Neural progenitor cell (in vitro differentiated cells): ENCODE data around the gene IKBIP.

- RAMPAGE, long total RNA, result no peak
Observed at GRCh38 chr12:95474528-95474891, 558 bp downstream of the METAP2 start.

GRCh38 chr12:95739447-95740460, 50.8 kb downstream of the NTN4 start:
- RAMPAGE, long total RNA, result no peak

- RAMPAGE, long total RNA, result no peak
Observed at GRCh38 chr12:95842339-95842820, 16.4 kb upstream of the SNRPF start.

DNA sequence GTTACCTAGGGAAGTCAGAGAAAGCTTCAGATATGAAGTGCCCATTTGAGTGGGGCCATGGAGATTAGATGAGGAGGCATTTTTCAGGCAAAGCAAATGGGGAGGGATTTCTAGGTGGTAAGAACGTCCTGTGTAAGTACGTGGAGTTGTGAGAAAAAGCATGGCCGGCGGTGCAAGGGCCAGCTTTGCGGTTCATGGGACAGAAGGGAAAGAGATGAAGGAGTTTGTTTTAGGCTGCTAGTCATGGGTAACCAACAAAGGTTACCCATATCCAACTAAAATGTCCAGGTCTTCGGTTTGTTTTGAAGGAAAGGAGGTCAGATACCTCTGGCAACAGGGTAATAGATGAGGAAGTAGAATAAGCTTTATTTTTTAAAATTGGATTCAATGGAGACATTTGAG, 10.1 kb upstream of the SNRPF start:
- RAMPAGE, long total RNA, result no peak

- RAMPAGE, long total RNA, result no peak
Observed at GRCh38 chr12:95940229-95940972, 2.0 kb downstream of the CCDC38 start.

- RAMPAGE, long total RNA, result no peak
Observed at GRCh38 chr12:96278498-96279429, 84.6 kb downstream of the ELK3 start.

DNA sequence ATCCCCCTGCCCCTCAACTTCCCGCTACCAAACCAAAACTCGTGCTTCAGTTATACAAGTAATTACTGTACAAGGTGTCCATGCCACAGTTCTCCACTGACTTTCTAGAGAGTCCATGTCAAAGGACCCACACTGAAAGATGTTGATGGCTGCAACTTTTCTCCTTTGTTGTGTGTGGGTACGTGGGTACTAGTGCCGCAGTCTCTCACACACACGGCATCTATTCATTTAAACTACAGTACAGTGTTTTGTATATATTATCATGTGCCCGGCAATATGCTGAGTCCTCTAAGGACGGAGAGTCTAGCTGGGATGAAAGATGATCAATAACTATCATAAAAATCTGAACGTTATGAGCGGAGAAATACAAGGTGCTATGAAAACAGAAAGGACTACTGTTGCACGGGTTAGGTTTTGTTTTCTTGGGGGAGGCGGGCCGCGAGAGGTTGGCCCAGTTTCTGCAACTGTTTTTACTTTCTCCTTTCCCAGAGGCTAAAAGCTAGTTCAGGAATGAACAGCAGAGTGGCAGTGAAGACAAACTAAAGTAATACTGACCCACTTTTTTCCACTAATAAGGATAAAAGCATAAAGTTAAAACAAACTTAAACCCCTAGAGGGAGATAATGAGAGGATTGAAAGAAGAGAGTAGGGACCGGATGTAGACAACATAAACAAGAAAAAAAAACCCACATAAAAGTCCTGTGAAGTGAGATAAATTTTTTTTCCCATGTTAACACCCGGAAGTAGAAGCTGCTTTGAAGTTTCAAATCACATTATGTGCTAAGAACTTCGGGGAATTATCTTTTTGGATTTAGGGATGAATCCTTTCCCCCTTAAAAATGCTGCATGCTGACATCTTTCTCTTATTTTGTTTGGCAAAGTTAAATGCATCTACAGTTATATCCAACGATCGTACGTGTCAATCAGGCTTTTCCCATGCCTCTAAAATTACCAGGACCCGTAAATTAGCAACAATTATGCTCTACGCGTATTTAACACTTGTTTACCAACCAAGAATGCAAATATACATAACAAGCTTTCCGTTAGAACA, 879 bp upstream of the CDK17 start:
- RAMPAGE, long total RNA, result no peak

DNA sequence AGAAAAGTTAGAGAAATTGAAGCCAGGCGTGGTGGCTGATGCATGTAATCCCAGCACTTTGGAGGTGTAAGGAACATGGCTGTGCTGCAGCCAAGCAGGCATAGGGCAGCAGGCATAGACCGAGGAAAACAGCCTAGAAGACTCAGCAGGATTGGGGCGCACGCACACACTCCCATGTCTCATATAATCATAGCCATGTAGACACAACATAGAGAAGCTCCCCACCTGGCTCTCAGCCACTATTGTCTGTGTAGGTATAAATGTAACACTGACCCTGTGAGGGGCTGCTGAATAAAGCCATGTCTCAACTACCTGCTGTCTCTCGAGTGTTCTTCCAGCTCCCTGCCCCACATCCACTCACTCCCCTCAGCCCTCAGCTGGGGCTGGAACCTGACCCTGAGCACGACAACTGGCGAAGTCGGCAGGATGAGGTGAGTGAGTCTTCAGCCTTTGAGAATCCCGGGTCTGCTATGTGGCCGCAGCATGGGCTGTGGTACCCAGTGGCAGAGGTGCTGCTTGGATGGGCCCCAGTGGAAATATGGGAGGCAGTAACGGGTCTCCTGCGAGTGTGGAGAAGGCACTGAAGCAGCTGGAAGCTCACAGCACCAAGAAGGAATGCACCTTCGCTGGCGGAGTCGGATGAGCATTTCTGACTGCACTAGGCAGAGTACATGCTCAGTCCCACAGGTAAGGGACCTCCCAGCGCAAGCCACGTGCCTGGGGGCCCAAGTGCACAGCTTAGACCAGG, 95.7 kb upstream of the TMPO start:
- RAMPAGE, long total RNA, result no peak

GRCh38 chr12:98592718-98593163, 745 bp upstream of the SLC25A3 start:
- RAMPAGE, long total RNA, result no peak

GRCh38 chr12:98593164-98593567, 320 bp upstream of the SLC25A3 start:
- RAMPAGE, long total RNA, result no peak

DNA sequence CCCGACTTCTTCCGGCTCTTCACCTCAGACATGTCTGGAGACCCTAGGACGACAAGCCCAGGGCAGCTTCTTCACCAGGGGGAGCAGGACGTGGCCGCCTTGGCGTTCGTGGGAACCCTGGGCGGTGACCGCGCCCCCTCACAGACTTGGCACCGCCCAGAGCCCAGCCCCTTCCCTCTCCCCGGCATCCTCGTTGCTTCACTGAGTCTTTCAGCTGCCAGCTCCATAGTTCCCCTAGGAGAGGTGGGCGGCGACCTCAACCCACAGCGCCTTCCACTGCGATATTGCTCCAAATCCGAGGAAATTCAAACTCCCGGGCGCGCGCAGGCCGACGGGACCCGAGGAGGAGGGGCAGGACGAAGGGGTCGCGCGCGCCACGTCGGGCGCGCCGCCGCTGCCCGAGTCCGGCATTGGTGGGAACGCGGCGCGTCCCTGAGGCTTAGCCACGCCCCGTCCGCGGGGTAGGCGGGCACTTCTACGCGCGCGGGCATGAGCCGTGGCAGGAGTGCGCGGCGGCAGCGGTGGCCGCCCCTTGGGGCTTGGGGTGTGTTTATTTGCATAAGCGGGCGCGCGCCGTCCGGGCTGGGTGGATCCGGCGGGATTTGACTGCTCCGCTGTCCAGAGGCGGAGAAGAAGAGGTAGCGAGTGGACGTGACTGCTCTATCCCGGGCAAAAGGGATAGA, at the start of gene IKBIP:
Gene IKBIP, minus strand, starts transcription at position 119 of the 683 bp plus-strand sequence.
- RAMPAGE, long total RNA, result start-site peak on the minus strand centred at position 101 of the sequence, 51 bp wide, 196 and 334 reads in 2 replicates

GRCh38 chr12:98894255-98895671, 249.7 kb downstream of the APAF1 start:
- RAMPAGE, long total RNA, result no peak

DNA sequence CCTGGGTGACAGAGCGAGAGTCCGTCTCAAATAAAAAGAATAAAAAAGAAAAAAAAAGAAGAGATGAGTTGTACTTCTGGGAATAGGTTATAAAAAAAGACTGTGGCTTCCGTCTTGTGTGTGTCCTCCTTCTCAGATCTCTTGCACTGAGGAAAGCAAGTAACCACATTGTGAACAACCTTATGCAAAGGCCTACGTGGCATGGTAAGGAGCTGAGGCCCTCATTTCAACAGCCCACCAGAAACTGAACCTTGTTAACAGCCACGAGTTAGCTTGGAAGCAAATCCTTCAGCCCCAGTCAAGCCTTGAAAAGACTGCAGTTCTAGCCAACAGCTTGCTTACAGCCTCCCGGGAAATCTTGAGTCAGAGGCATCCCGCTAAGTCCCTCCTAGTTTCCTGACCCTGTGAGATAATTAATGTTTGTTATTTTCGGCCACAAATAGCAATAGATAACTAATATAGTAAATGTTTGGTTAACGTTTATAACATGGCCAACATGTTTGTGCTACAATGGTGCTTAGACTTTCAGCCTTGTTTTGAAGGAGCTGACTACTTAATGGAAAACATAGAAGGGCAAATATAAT, 194.2 kb upstream of the GARIN6 start:
- RAMPAGE, long total RNA, result no peak

GRCh38 chr12:99600261-99600889, 47.2 kb upstream of the GARIN6 start:
- RAMPAGE, long total RNA, result no peak

GRCh38 chr12:100201519-100202182, 1.0 kb downstream of the ACTR6 start:
- RAMPAGE, long total RNA, result no peak

GRCh38 chr12:100267764-100268052, 731 bp downstream of the SCYL2 start:
- RAMPAGE, long total RNA, result no peak

GRCh38 chr12:100475154-100475689, 1.6 kb downstream of the NR1H4 start:
- RAMPAGE, long total RNA, result no peak

- RAMPAGE, long total RNA, result no peak
Observed at GRCh38 chr12:100484214-100484945, 10.7 kb downstream of the NR1H4 start.

DNA sequence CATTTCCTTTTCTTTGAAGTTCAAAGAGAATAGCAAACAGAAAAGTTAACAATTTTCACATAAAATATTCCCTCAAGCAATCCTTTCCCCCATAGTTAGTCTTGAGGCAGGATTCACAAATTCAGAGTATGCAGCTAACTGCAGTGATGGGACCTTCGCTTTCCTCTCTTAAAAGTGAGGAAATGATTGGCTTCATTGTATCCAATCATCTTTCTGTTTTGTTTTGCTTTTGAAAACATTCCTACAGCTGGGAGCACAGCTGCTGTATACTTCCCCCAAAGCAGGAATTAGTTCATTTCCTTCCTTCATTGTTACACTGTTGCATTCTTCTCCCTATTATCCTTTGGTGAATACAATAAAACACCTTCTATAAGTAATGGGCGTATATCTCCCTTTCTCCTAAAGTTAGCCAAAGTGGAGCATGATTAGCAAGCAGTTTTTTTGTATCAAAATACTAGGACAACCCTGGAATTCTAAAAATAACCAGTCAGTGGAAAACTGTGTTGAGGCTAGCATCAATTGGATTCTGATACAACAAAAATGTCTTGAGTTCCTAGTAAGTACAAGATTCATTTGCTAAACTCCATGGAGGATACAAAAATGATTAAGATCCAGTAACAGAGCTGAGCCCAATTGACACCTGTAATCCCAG, 9.3 kb upstream of the GAS2L3 start:
- RAMPAGE, long total RNA, result no peak

DNA sequence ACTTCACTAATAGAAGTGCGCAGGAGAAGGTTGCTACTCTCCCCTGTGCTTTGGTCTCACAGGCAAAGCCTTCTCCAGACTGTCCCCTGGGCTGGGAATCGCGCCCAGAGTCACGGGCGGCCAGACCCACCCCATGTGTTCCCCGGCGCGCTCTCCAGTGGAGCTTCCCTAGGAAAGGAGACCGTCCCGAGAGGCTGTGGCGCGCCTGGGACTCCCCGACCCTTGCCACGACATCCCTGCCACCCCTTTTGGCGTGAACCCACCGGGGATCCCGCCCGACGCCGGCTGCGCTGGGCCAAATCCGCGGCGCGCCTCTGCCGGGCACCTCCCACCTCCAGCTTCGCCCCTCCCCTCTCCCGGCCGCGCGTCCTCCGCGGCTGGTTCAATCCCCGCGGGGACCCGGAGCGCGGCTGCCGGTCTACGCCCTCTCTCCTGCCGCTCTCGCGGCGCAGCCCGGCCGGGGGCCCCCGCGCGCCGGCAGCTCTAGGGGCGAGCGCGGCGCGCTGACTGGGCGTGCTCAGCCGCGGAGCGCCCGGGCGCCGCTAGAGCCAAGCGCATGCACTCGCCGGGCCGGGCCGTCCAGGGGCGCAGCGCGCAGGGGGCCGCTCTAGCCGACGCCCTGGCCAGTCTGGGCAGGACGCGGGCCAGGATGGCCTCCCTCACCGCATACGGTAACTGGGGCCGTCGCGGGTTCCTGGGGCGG, 77.5 kb upstream of the ANO4 start:
- RAMPAGE, long total RNA, result no peak